BE2C (cell line): ENCODE results near the genes MLF1, LXN and IFT80.

GRCh38 chr3:157109544-157110207, 50.3 kb downstream of the CCNL1 start:
- RRBS = no CpG with 5 or more reads among the region's 7 CpGs

DNA sequence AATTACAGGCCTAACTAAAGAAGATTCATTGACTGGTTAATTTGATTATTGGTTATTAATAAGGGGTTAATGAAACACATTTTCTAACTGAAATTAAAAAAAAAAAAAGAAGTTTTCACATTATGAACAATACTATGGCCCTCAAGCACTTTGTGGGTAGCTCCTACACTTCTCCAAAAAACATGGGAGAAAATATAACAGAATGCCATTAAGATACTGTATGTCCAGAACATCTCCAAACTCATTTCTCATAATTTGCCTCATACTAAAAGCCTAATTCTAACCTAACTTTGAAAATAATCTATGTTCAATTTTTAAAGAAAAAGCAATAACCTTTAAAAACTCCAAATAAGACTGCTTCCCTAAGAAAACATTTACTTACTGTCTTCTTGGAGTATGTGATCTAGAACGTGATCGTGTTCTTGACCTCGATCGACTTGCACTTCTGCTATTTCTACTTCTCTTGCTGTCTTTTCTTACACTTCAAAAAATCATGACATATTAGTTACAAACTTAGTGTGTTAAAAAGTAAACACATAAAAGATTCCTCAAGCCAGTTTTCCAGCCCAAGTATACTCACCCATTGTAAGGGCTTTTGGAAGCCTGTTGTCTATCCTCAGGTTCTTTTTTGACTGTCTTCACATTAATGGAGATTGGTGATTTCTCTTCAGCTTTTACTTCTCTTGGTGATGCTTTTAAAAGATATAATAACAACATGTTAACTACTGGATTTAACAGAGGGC, 10.9 kb downstream of the CCNL1 start:
- RRBS = no CpG with 5 or more reads among the region's 4 CpGs

GRCh38 chr3:157160225-157160420, 176 bp upstream of the CCNL1 start:
- RRBS = under 1% methylated on average over 3 of the region's 16 CpGs

GRCh38 chr3:157166475-157167156, 6.7 kb upstream of the CCNL1 start:
- RRBS = no CpG with 5 or more reads among the region's 3 CpGs

GRCh38 chr3:157175645-157176109, 15.7 kb upstream of the CCNL1 start:
- RRBS = no CpG with 5 or more reads among the region's 13 CpGs

DNA sequence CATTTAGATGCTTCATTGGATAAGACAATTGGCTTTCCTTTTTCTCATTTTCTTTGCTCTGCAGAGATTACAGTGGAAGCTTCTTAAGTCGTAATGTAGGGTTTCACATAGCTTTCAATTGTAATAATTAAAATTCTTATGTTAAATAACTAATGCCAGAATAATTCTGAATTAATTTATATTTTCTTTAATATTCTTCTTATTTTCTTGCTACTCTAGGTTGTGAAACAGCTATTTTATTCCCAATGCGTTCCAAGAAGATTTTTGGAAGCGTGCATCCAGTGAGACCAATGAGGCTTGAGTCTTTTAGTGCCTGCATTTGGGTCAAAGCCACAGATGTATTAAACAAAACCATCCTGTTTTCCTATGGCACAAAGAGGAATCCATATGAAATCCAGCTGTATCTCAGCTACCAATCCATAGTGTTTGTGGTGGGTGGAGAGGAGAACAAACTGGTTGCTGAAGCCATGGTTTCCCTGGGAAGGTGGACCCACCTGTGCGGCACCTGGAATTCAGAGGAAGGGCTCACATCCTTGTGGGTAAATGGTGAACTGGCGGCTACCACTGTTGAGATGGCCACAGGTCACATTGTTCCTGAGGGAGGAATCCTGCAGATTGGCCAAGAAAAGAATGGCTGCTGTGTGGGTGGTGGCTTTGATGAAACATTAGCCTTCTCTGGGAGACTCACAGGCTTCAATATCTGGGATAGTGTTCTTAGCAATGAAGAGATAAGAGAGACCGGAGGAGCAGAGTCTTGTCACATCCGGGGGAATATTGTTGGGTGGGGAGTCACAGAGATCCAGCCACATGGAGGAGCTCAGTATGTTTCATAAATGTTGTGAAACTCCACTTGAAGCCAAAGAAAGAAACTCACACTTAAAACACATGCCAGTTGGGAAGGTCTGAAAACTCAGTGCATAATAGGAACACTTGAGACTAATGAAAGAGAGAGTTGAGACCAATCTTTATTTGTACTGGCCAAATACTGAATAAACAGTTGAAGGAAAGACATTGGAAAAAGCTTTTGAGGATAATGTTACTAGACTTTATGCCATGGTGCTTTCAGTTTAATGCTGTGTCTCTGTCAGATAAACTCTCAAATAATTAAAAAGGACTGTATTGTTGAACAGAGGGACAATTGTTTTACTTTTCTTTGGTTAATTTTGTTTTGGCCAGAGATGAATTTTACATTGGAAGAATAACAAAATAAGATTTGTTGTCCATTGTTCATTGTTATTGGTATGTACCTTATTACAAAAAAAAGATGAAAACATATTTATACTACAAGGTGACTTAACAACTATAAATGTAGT, 6.0 kb downstream of the PTX3 start:
- RRBS = no CpG with 5 or more reads among the region's 7 CpGs

- RRBS = 97% methylated on average over 6 of the region's 58 CpGs
Observed at GRCh38 chr3:158094285-158094943, 11.8 kb downstream of the SHOX2 start.

DNA sequence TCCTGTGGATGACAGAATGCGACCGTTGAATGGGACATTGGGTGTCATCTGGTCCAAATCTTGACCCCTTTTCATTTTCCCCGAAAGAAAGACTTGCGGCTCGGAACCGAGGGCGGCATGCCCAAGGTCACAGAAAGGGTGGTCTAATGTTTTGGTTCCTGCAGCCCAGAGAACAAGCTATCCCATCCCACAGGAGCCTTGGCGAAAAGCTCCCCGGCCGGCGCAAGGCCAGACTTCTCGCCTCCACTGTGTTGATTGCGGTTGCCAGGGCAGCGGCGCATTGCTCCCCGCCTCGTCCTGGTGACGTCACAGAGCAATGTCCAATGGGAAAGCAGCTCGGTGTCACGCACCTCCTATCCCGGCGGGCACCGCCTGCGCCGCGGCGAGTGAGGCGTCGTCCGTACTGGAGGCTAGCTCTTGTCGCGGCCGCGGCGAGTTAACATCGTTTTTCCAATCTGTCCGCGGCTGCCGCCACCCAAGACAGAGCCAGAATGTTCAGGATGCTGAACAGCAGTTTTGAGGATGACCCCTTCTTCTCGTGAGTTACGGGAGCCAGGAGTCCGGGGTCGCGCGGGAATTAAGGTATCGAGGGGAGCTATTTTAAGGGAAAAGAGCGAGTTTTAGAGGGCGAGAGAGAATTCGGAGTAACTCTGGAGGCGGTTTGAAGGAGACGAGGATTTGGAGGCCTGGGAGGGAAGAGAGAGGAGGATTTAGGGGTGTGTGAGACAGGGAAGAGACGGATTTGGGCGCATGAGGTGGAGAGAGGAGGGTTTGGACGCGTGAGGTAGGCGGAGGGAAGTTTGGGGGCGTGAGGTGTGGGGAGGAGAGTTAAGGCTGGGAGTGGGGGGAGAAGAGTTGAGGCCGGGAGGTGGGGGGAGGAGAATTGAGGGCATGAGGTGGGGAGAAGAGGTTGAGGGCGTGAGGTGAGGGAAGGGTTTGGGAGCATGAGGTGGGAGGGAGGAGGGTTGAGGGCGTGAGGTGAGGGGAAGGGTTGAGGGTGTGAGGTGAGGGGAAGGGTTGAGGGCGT, at the start of gene MLF1:
Gene MLF1, plus strand, starts transcription at position 385 of the 1,027 bp plus-strand sequence.
- RRBS = no CpG with 5 or more reads among the region's 61 CpGs

DNA sequence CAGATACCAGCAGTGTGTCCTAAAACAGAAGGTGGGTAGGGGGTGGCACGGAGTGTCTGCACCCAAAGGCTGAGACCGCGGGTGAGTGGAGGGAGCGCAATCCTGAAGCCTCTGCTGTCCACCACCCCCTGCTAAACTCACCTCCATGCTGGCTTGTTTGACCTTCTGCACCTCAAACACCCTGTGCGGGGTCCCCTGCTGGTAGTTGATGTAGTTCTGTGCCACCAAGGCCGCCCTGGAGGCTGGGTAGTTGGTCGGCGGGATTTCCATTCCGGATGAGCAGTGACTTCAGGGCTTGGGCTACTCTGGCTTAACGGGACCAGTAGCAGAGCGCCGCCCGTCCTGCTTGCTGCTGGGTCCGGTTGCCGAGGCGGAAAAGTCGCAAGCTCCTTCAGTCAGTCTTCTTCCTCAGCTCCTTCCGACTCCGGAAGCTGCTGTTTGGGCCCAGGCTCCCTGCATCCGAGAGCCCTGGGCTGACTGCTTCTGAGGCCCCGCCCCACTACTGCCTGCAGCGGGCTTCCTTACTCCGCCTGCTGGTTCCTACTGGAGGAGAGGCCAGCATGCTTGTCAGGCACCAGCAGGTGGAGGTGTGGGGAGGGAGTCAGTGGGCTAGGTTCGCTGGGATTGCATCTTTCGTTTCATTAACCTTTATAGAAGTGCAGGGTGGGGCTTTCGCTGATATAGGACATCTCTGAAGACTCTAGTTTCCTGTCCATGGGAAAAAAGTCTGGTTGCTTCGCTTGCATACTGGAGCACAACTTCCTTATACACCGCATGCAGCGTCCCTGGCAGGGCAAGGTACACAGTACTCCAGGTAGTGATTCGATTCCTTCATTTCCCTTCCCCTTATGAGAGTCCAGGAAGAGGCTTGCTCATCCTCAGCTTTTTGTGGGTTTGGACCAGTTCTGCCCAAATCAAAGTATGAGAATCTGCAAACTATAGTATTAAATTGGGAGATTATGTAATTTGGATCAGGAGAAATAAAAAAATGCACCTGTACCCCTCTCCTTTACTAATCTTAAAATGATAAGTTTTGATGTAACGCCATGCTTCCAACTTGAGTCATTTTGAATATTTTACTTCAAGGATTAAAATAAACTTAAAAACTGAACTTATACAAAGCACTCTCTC, at the start of gene LXN:
Gene LXN, minus strand, starts transcription at position 440 of the 1,131 bp plus-strand sequence.
- RRBS = 92% methylated on average over 10 of the region's 31 CpGs

DNA sequence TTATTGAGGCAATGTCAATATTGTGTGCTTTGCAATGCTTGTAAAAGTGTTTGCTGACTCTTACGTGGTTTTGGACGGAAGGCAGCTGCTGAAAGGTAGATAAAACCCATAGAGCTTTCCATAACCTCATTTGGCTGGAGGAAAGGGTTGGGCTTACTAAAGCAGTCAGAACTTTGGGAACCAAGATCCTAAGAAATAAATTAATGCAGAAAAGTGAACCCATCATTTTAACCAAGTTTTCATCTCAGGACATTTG, 354.7 kb downstream of the IQCJ-SCHIP1 start:
- RRBS = no CpG with 5 or more reads among the region's 2 CpGs

GRCh38 chr3:159763966-159764851, 461.0 kb upstream of the C3orf80 start:
- RRBS = 1% methylated on average over 33 of the region's 67 CpGs

- RRBS = no CpG with 5 or more reads among the region's 11 CpGs
Observed at GRCh38 chr3:159850249-159850811, 374.9 kb upstream of the C3orf80 start.

GRCh38 chr3:159911104-159911839, 313.9 kb upstream of the C3orf80 start:
- RRBS = no CpG with 5 or more reads among the region's 8 CpGs

- RRBS = no CpG with 5 or more reads among the region's 3 CpGs
Observed at GRCh38 chr3:160374396-160374839, 24.6 kb downstream of the IFT80 start.

DNA sequence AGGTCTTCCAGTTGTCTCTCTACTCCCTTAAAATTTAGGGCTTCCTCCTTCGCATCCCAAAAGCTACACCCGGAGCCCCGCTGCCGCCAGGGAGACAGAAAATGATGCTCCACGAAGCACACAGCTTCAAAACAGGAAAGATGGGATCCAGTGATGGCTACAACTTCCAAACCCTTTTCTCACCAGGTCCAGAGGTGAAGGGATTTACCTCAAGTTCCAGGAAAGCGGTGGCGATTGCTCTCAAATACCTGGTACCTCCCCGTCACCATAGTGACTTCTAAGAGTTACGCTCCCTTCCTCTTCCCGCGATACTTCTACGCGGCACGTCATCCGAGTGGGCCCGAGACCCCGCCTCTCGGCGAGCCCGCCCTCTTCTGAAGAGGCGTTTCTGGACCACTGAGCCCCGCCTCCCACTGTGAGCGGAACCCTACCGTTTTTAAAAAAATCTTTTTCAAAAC, at the start of gene IFT80:
Gene IFT80, minus strand, starts transcription at position 288 of the 458 bp plus-strand sequence.
- RRBS = no CpG with 5 or more reads among the region's 24 CpGs

- RRBS = 1% methylated on average over 20 of the region's 46 CpGs
Observed at GRCh38 chr3:160400774-160401194, 1.3 kb downstream of the SMC4 start.

DNA sequence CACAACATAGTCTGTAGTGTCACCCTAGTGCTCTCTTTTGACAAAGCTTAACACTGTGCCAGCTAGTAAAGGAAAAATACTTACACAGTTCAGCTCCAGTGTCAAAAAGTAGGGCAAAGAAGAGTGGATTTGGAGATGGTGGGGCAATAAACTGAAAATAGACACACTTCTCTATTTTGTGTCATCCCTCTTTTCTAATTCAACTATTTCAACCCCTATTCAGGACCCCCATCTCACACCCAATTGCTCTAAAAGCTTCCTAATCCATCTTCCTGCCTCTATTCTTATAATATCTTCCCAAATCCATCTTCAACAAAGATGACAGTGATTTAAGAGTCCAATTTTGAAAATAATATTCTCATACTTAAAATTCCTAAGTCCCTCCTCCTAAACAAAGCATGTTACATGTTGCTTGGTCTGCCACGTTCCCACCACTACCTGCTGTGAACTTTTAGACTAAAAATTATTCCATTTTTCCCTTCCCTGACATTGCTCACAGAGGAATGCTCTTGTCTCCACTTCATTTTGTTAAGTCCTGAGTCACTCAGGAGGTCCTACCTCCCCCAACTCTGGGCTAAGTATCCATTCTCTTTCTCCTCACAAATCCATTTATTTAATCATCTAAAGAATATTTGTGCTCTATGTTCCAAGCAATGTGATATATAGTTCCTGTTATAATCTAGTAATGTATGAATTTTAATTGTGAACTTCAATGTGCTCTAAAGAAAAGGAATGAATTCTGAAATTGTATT, 41.9 kb upstream of the TRIM59 start:
- RRBS = no CpG with 5 or more reads among the region's 1 CpG

- RRBS = no CpG with 5 or more reads among the region's 3 CpGs
Observed at GRCh38 chr3:160513914-160514423, 51.4 kb downstream of the KPNA4 start.

GRCh38 chr3:160678391-160679011, 1.5 kb downstream of the ARL14 start:
- RRBS = no CpG with 5 or more reads among the region's 4 CpGs

DNA sequence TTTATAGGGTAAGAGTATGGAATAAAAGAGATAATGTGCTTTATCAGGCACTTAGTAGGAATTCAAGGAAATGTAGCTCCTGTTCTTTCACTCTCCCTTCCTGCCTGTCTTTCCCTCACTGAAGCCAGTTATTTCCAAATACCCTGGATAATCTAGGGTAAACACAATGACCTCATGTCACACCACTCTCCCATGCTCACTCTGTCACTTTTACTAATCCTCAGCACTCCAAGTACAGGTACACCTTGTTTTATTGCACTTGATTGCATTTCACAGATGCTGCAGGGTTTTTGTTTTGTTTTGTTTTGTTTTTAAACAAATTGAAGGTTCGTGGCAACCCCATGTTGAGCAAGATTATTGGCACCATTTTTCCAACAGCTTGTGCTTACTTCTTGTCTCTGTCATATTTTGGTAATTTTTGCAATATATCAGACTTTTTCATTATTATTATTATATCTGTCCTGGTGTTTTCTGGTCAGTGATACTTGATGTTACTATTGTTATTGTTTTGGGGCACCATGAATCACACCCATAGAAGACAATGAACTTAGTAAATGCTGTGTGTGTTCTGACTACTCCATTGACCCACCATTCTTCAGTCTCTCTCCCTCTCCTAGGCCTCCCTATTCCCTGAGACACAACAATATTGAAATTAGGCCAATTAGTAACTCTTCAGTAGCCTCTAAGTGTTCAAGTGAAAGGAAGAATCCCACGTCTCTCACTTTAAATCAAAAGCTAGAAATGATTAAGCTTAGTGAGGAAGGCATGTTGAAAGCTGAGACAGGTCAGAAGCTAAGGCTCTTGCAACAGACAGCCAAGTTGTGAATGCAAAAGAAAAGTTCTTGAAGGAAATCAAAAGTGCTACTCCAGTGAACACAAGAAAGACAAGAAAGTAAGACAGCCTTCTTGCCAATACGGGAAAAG, 41.0 kb downstream of the PPM1L start:
- RRBS = no CpG with 5 or more reads among the region's 3 CpGs